ENCODE measurements around a stretch of chr5.

DNA sequence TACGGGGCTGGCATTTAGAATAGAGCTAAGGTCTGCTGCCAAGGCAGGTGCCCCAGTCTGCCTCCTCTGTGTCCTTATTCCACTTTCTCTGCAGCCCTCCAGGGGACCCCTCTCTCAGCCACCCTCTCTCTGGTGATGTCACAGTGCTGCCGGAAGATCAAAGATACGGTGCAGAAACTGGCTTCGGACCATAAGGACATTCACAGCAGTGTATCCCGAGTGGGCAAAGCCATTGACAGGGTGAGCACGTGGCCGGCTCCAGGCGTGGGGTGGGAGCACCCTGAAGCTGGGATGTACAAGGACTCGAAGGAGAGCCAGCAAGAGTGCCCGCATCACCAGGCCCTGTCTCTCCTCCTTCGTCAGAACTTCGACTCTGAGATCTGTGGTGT lies 11.2 kb downstream of the NHP2 start:
- PRO-cap, 2 experiments: no peak in any of the 2 experiments

- PRO-cap, 2 experiments: no peak in any of the 2 experiments
Measured at GRCh38 chr5:178143539-178144191, 10.0 kb downstream of the NHP2 start.

DNA sequence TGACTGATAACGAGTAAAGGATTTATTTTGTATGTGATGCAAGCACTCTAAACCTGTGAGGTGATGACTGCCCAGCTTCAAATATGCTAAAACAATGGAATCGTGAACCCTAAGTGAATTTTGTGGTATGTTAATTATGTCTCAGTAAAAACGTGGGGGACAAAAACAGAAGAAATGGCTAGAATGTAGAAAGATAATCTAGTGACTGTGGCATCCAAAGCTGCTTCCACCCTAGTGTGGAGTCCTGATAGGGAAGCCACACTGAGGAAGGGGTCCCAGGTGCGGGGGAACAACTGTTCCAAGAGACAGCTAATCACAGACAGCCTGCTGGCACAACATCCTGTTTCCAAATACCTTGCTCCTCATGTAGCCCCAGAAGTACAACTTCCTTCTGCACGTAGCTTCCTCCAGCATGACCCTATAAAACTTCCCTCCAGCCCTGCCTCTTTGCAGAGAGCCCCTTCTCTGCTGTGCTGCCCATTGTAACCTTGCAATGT lies 5.0 kb downstream of the GMCL2 start:
- PRO-cap, 2 experiments: no peak in any of the 2 experiments

DNA sequence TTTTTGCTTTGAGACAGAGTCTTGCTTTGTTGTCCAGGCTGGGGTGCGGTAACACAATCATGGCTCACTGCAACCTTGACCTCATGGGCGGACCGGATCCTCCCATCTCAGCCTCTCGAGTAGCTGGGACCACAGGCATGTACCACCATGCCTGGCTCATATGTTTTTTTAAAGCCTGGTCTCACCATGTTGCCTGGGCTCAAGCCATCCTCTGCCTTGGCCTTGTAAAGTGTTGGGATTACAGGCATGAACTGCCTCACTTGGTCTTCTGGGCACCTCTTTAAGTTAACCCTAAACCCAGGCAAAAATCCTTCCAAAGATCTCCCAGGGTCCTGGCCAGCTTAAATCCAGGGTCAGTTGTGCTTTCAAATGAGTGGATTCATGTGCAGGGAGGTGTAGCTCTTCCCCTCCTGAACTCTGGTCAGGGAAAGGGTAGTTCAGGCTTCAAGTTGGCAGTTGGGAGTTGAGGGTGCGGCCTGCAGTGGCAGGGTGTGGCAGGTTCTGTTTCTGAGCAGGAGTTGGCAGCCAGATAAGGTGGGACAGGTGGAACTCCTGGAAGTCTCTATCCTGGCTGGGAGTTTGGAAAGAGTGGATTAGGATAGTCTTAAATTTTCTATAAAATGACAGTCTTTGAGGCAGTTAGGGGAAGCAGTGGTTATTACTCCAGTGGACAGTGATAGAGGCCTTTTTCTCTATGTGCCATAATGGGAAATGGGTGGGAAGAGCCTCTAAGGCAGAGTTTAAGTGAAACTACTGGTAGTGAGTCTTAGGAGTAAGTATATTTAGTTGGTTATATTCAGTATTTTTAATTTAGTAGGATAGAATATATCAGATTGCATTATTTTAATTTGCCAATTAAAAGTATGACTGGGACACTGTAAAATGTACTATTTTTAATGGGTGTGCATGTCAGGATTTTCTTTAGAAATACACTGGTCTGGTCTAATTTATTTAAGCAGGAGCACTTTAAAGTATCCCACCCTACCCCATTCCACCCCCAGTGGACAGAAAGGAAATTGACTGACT lies 3.7 kb downstream of the HNRNPAB start:
- PRO-cap, 2 experiments: no peak in any of the 2 experiments

GRCh38 chr5:178210339-178210999 lies 6.1 kb downstream of the HNRNPAB start:
- PRO-cap, 2 experiments: no peak in any of the 2 experiments

DNA sequence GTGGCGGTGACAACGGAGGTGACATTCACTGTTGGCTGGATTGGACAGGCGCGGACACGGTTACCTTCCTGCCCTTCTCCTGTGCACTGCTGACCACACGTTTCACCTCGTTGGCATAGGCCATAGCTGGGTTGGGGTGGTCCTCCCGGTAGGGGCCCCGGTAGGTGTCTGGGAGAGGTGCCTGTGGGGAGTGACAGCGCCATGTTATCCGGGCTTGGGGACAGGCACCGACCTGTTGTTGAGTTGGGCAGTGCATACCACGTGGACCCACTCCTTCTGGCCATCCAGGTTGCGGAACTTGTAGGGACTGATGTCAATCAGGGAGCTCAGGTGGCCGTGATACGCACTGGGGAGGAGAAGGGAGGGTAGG lies 8.2 kb downstream of the PHYKPL start:
- PRO-cap, 2 experiments: no peak in any of the 2 experiments

DNA sequence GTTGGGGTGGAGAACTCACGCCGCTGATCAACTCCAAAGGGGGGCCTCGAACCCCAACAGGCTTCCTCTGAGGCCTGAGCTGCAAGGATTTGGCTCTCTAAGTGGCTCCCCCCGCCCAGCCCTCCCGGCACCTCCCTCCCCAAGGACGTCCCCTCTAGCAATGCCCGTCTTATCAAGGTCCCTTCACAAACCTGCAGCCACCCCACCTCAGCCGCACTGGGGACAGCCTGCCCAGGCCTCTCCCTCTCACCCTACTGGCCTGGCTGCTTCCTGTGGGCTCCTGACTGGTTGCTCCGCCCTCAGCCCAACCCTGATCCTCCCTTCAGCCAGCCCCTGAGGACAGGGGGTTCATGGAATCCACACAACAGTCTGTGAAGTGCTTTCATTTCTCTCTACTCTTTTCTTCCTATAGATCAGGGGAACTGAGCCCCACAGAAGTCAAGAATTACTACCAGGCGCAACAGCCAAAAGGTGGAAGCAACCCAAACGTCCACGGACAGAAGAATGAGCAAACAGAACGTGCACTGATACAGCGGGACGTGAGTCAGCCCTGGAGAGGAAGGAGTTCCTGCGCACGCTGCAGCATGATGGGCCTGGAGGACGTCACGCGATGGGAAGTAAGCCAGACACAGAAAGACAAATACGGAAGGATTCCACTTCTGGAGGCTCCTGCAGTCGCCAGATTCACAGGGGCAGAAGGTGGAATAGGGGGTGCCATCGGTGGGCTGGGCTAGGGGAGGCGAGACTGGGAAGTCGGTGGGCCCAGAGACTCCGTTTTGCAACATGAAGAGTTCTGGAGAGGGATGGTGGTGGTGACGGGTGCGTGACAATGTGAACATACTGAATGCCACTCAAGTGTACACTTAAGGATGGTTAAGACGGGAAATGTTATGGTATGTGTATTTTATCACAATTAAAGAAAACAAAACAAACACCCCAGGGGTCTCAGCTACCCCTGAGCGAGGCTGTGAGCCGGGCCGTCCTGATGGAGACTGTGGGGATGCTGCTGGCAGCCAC lies 80.2 kb upstream of the PHYKPL start:
- PRO-cap, 2 experiments: no peak in any of the 2 experiments

GRCh38 chr5:178396768-178397132 lies 164.1 kb upstream of the PHYKPL start:
- PRO-cap, 2 experiments: no peak in any of the 2 experiments

DNA sequence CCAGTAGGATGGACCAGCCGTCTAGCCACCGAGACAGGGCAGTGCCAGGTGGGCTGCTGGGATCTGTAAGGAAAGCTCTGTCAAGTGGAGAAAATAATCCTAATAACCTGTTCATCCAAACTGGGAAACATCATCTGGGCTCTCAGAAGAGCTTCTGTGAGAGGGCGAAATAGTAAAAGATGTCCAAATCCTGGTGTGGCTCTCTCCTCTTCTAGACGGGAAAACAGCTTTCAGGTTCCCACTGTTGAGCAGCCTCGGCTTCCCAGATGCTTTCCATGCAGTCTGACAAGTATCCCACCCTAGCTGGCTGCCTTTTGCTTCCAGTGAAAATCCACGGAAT lies 129.9 kb downstream of the COL23A1 start:
- PRO-cap, 2 experiments: no peak in any of the 2 experiments

GRCh38 chr5:178667805-178668146 lies 40.9 kb upstream of the CLK4 start:
- PRO-cap, 2 experiments: no peak in any of the 2 experiments

- PRO-cap, 2 experiments: no peak in any of the 2 experiments
Measured at GRCh38 chr5:178674268-178674625, 47.4 kb upstream of the CLK4 start.

- PRO-cap, 2 experiments: no peak in any of the 2 experiments
Measured at GRCh38 chr5:179265360-179266217, 79.7 kb downstream of the ADAMTS2 start.

DNA sequence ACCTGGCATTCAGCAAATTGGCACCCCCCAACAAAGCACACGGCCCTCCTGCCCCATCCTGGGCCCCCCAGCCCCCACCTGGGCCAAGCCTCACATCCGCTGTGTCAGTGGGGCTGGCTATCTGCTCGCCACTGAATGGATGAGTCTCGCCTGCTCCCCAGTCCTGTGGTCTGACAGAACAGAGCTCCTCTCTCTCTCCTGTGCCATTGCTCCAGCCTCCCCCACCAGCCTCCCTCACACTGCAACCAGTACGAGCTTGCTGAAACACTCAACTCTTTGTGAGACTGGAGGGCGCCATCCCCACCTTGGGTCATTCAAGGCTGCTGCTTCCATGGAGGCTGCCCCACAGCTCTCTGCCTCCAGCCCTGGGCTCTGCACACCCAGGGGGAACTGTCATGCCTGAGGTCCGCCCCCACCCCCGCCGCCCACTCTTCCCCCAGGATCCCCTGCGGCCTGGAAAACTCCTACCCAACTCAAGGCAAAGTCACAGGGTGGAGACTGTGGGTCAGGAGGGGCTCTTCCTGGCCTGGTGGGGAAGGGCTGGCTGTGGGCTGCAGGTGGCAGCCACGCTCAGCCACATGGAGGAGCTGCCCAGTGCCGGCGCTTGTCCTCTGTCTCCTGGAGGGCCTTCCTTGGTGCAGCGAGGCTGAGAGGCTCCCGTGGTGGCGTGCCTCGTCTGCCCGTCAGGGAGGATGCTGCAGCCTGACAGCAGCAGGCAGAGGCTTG lies 78.4 kb downstream of the ADAMTS2 start:
- PRO-cap, 2 experiments: no peak in any of the 2 experiments

- PRO-cap, 2 experiments: no peak in any of the 2 experiments
Measured at GRCh38 chr5:179275567-179276420, 69.5 kb downstream of the ADAMTS2 start.

- PRO-cap, 2 experiments: no peak in any of the 2 experiments
Measured at GRCh38 chr5:179314746-179315419, 30.4 kb downstream of the ADAMTS2 start.

DNA sequence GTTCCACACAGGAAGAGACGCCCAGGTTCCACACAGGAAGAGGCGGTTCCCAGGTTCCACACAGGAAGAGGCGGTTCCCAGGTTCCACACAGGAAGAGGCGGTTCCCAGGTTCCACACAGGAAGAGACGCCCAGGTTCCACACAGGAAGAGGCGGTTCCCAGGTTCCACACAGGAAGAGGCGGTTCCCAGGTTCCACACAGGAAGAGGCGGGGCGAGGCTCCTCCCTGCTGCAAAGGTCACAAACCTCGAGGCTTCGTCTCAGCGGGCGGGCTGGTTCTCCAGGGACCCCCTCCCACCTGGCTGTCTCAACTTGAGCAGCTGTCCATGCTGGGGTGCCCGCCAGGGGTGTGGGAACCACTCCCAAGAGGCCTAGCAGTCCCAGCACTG lies 94.3 kb upstream of the RUFY1 start:
- PRO-cap, 2 experiments: no peak in any of the 2 experiments

GRCh38 chr5:179603277-179603891 lies 20.1 kb downstream of the HNRNPH1 start:
- PRO-cap, 2 experiments: no peak in any of the 2 experiments

- PRO-cap, 2 experiments: no peak in any of the 2 experiments
Measured at GRCh38 chr5:179794930-179795718, 1.3 kb downstream of the LTC4S start.

GRCh38 chr5:179795719-179796449 lies 2.1 kb downstream of the LTC4S start:
- PRO-cap, 2 experiments: peak in 1 of 2 experiments; most common plus-strand start chr5:179796065 (in 1); most common minus-strand start chr5:179795985 (in 1)

- PRO-cap, 2 experiments: peak in 2 of 2 experiments; most common plus-strand start chr5:179805204 (in 2); most common minus-strand start chr5:179805103 (in 1)
Measured at GRCh38 chr5:179804994-179805591, 1.6 kb downstream of the MGAT4B start.